Helper T cell (primary cell): ENCODE results near the genes GIMAP4 and GIMAP2.

GRCh38 chr7:149874169-149874378 is 305 bp downstream of the ATP6V0E2 start:
- PRO-cap, 2 experiments, result no peak in any of the 2 experiments

DNA sequence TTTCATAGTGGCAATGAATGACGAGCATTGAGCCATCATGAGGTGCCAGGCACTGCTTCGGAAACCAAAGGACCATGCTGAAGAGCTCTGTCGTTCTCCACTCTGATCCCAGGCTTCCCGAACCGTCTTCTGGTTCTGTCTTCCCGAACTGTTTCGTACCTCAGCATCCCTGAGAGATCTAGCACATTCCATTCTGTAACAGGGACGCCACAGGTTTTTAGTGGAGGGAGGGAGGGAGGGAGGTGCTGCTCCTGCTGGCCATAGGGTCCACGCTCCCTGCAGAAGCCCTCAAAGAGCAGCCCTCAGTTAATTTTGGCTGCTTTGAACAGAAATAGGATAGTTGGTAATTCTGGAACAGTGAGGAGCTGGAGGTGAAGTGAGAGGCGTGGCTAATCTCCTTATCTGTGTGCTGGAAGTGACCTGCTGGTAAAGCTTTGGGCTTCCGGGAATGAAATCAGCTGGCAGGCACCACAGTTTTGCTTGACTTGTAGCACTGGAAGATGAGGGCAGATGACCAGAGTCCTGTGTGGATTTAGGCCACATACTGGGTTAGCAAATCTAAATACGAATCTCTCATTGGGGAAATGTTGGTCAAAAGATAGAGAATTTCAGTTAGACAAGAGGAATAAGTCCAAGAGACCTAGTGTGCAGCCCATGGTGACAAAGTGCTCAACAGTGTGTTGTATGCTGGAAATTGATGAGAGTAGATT is 10.2 kb downstream of the ATP6V0E2 start:
- PRO-cap, 2 experiments, result no peak in any of the 2 experiments

DNA sequence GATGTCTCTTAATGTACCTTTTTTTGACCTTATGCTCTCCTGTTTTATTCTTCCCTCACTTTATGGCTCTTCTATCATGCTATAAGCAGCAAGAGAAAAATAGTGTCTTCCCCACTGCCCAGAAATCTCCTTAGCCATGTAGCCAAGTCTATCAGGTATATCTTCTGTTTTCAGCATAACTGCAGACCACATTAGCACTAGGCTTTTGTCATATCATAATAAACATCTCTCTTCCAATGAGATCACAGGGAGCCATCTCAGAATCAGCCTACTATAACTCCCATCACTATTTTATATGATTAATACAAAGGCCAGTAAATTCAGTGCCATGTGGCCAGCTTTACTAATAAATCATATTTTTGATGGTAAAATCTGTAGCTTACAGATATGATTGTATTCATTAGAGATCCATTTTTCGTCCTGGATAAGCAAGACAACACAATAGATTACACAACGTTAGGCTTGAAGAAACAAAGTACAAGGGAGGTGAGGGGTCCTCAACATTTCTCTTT is 88.3 kb upstream of the LRRC61 start:
- PRO-cap, 2 experiments, result no peak in any of the 2 experiments

DNA sequence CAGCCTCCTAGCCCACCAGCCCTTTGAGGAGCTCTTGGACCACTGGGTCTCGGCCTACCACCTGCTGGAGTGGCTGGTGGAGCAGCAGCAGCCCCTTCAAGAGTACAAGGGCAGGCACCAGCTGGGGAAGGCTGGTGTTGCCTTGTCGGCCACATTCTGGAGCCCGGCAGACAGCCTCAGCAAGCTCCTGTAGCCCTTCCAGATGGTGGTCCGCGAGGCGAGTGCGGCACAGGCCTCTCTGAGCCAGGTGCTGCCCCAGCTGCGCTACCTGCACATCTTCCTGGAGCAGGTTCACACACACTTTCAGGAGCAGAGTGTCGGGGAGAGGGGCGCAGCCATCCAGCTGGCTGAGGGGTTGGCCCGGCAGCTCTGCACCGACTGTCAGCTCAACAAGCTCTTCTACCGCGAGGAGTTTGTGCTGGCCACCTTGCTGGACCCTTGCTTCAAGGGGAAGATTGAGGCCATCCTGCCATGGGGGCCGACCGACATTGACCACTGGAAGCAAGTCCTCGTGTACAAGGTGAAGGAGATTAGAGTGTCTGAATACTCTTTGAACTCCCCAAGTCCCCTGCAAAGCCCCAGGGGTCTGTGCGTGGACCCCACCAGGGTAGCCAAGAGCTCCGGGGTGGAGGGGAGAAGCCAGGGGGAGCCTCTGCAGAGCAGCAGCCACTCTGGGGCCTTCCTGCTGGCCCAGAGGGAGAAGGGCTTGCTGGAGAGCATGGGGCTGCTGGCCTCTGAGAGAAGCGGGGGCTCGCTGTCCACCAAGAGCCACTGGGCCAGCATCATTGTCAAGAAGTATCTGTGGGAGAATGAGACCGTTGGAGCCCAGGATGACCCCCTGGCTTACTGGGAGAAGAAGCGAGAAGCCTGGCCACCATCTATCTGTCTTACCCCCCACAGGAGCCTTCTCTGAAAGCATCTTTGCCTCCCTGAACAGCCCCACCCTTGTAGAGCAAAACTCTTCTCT is 7.1 kb upstream of the ACTR3C start:
- PRO-cap, 2 experiments, result no peak in any of the 2 experiments

DNA sequence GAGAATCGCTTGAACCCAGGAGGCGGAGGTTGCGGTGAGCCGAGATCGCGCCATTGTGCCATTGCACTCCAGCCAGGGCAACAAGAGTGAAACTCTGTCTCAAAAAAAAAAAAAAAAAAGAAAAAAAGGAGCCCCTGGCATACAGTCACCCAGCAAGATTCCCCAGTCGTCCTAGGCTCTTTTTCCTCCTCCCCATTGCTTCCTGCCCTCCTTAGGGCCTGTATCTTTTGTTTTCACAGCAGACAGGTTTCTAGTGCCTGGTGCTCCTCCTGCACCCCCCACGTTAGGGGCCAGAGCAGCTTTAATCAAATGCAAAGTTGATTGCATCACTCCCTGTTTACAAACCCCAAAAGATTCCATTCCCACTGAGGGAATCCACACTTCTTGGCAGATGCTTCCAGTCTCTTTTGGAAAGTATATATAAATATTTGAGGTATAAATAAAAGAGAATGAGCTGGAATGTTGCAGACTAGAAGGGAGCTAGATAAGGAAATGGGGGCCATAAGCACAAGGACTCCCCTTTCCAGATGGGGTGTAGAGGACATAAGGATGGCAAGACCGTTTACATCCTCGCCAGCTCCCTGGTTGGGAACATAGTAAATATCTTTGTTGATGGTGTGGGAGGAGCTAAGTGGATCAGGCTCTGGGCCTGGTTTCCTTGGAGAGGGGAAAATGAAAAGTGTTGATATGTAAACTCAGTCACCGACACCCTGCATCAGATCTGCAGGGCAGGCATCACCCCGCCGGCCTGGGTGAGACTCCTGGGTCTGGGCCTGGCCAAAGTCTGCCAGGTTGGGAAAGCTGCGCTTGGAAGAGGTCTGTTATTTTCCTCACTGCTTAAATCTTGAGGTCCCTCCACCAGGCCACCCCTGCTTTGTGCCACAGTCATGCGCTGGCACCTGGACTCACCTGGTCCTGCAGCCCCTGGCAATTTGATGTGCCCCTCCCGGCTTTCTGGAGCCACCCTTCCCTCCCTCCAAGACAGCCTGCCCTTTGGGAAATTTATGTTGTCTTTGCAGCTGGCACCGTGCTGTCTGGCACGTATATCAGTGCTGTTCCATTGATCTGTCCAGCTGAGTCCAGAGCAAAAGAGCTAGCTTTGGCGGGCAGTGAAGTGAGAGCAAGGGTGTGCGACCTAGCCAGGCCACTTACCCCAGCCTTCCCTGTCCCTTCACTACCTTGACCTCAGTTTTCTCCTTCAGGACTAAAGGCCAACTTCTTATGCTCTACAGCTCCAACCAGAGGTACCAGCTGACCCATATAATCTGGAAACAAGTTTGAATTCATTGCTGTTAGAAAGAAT is 6.0 kb downstream of the RARRES2 start:
- PRO-cap, 2 experiments, result no peak in any of the 2 experiments

GRCh38 chr7:150400897-150401171 is 4.6 kb upstream of the ENSG00000284691 start:
- PRO-cap, 2 experiments, result no peak in any of the 2 experiments

- PRO-cap, 2 experiments, result peak in 2 of 2 experiments; most common plus-strand start chr7:150479262 (in 1); most common minus-strand start chr7:150479143 (in 1)
Measured at GRCh38 chr7:150479045-150479535, 28.7 kb downstream of the GIMAP8 start.

- PRO-cap, 2 experiments, result peak in 2 of 2 experiments; most common plus-strand start chr7:150567390 (in 2); most common minus-strand start chr7:150567274 (in 1)
Measured at GRCh38 chr7:150566951-150567731, at the start of gene GIMAP4. Gene GIMAP4, plus strand, starts transcription at chr7:150567390.

DNA sequence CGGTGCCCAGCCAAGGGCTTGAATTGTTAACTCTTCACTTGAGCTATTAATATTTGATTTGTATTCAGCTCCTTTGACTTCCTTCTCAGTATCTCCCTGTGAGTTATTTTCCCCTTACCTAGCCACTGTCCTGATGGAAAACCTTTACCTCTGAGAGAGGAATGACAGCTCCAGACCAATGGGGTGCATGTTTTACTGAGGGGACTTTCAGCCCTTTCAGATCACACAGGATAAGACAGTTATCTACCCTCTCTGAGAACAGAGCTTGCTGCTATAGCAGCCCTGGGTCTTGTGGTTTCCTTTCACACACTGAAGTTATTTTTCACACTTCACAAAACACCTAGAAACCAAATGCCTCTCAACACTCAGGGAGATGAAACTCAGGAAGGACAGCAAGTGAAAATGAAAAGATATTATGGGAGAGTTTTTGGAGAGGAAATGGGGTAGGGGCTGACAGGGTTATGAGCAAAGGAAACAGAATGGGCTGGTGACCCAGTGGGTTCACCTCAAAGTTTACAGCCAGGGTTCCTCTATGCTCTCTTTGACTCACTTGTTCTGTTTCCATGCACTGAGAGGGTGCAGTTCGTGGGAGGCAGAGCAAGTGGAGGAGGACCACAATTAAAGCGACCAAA is 17.1 kb upstream of the GIMAP2 start:
- PRO-cap, 2 experiments, result peak in 2 of 2 experiments; most common plus-strand start position 361 of the sequence (in 2); most common minus-strand start position 132 of the sequence (in 1)

DNA sequence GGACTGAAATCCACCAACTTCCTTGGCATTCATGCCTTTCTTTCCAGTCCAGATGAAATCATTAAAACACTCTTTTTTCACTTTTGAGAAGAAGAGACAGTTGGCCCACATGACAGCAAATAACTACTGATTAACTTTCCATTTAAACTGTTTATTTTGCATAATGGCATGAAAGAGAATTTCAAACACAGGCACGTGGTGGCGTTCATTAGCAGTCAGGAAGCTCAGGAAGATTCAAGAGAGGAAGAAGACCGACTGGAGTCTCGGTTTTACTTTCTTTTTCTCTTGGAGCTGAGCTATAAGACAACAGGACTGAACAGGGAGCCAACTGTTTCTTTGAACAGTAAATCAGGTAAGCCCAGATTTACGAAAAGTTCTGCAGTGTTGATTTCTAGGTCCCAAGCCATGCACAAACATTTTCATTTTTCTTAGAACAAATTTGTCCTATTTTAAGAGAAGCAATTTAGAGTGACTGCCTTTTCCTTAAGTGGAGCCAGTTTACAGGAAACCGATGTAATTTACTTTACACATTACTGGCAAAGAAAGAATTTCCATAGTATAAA is at the start of gene GIMAP2:
TSS of gene GIMAP2 (plus strand) at position 273 of the 563 bp plus-strand sequence.
- PRO-cap, 2 experiments, result peak in 2 of 2 experiments; most common plus-strand start position 277 of the sequence (in 1); most common minus-strand start position 219 of the sequence (in 1)

DNA sequence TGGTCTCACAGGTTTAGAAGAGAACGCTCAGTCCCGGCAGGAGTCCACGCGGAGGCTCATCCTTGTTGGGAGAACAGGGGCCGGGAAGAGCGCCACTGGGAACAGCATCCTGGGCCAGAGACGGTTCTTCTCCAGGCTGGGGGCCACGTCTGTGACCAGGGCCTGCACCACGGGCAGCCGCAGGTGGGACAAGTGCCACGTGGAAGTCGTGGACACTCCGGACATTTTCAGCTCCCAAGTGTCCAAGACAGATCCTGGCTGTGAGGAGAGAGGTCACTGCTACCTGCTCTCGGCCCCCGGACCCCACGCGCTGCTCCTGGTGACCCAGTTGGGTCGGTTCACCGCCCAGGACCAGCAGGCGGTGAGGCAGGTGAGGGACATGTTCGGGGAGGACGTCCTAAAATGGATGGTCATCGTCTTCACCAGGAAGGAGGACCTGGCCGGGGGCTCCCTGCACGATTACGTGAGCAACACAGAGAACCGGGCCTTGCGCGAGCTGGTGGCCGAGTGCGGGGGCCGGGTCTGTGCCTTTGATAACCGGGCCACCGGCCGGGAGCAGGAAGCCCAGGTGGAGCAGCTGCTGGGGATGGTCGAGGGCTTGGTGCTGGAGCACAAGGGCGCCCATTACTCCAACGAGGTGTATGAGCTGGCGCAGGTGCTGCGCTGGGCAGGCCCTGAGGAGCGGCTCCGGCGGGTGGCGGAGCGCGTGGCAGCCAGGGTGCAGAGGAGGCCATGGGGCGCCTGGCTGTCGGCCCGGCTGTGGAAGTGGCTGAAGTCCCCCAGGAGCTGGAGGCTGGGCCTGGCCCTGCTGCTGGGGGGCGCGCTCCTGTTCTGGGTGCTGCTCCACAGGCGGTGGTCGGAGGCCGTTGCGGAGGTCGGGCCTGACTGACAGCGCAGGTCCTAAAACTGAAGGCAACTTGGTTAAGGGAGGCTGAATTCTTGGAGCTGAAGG is 3.9 kb downstream of the GIMAP1 start:
- PRO-cap, 2 experiments, result no peak in any of the 2 experiments

- PRO-cap, 2 experiments, result no peak in any of the 2 experiments
Measured at GRCh38 chr7:150745086-150745981, 8.1 kb downstream of the GIMAP5 start.

GRCh38 chr7:150777975-150778387 is 22.2 kb downstream of the TMEM176B start:
- PRO-cap, 2 experiments, result no peak in any of the 2 experiments

- PRO-cap, 2 experiments, result no peak in any of the 2 experiments
Measured at GRCh38 chr7:150780156-150780990, 19.8 kb downstream of the TMEM176B start.

DNA sequence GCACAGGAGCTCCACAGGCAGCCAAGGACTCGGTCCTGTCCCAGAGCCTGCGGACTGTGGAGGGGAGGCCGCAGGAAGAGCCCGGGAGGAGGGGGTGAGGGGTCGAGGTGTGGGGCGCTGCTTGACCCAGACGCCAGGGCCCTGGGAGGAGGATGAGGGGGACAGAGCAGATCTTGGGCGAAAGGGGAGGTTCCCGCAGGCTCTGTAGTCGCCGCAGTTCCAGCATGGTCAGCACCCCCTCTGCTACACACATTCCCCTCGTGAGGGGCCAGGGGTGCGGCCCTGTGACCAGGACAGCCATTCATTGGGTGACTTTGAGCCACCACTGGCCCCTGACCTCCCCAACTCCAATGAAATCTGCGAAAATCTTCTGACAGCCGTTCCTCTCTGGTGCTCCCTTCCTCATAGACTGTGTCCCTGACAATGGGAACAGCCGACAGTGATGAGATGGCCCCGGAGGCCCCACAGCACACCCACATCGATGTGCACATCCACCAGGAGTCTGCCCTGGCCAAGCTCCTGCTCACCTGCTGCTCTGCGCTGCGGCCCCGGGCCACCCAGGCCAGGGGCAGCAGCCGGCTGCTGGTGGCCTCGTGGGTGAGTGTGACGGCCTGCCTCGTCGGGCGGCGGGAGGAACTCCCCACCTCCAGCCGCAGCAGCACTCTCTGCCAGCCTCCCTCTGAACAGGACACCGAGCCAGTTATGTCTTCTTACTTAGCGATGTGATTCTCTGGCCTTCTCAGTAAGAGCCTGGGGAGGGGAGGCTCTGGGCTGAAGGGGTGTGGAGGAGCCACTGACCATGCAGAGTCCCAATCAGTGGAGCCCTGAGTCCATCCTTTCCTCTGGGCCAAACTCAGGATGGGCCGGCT is 793 bp downstream of the TMEM176A start:
- PRO-cap, 2 experiments, result no peak in any of the 2 experiments

DNA sequence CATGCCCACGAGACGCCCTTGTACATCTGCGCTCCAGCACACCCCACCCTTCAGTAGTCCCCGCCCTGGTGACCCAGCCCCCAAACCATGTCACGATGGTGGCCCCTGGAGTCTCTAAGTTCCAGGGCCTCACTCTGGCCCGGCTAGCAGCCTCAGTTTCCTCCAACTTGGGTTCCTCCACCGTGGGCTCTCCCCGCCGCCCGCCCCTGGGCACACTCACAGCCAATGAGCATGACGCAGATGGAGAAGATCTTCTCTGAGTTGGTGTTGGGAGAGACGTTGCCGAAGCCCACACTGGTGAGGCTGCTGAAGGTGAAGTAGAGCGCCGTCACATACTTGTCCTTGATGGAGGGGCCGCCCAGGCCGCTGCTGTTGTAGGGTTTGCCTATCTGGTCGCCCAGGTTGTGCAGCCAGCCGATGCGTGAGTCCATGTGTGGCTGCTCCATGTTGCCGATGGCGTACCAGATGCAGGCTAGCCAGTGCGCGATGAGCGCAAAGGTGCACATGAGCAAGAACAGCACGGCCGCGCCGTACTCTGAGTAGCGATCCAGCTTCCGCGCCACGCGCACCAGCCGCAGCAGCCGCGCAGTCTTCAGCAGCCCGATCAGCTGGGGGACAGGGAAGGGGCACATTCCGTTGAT is 26.8 kb downstream of the KCNH2 start:
- PRO-cap, 2 experiments, result no peak in any of the 2 experiments

- PRO-cap, 2 experiments, result peak in 2 of 2 experiments; most common plus-strand start chr7:150974742 (in 2); most common minus-strand start chr7:150974498 (in 2)
Measured at GRCh38 chr7:150974386-150975456, 3.4 kb downstream of the KCNH2 start.

GRCh38 chr7:150994556-150995504 is 4.0 kb downstream of the NOS3 start:
- PRO-cap, 2 experiments, result no peak in any of the 2 experiments

- PRO-cap, 2 experiments, result no peak in any of the 2 experiments
Measured at GRCh38 chr7:151012797-151013311, 11.4 kb downstream of the ATG9B start.

DNA sequence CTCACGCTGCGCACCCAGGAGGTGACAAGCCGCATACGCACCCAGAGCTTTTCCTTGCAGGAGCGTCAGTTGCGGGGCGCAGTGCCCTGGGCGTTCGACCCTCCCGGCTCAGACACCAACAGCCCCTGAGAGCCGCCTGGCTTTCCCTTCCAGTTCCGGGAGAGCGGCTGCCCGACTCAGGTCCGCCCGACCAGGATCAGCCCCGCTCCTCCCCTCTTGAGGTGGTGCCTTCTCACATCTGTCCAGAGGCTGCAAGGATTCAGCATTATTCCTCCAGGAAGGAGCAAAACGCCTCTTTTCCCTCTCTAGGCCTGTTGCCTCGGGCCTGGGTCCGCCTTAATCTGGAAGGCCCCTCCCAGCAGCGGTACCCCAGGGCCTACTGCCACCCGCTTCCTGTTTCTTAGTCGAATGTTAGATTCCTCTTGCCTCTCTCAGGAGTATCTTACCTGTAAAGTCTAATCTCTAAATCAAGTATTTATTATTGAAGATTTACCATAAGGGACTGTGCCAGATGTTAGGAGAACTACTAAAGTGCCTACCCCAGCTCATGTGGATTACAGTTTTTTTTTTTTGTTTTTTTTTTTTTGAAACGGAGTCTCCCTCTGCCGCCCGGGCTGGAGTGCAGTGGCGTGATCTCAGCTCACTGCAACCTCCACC is 10.1 kb downstream of the ATG9B start:
- PRO-cap, 2 experiments, result peak in 2 of 2 experiments; most common plus-strand start position 404 of the sequence (in 2); most common minus-strand start position 410 of the sequence (in 2)